GM23338 (cell line): ENCODE measurements around a stretch of chr18.

DNA sequence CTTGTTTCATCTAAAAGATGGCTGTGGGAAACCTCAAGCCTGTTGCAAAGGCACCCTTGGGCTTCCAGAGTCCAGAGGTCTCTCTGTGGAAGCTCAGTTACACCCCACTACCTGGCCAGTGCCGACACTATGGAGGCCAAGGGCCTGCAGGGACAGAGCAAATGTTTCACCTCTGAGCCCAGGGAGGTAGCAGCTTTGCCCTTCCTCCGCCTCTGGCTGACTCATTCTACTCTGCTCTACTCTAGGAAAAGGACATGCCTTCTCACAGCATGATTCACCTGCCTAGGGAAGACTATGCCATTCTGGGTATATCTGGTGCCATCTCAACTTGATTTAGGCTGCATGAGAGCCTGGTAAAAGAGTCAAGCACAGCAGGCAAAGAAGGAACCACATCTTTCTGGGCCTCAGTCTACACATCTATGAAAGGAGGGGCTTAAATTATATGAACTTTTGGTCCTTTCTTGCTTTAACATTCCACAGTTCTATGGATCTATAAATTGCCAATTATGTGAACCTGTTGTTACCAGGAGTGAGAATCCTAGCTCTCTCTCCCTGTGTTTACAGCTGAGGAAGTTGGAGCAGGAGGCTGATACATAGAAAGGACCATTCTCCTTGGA is 12.1 kb downstream of the MYOM1 start:
- PRO-cap, result no peak
- RAMPAGE, long total RNA, result no peak

GRCh38 chr18:3210196-3210827 is 9.5 kb downstream of the MYOM1 start:
- PRO-cap, result no peak
- RAMPAGE, long total RNA, result no peak

DNA sequence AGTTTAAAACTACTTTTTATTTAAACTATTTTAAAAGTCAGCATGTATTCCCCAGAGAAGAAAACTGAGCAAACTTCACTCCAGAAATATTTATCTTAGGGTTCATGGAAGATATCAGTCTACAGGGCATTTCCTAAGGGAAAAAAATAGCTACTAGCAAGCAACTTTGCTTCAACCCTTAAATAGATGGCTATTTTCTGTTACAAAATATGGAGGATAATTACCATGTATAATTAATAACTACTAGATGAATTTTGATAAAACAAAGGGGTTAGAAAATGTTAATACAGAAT is 1.5 kb downstream of the MYOM1 start:
- PRO-cap, result no peak
- RAMPAGE, long total RNA, result no peak

DNA sequence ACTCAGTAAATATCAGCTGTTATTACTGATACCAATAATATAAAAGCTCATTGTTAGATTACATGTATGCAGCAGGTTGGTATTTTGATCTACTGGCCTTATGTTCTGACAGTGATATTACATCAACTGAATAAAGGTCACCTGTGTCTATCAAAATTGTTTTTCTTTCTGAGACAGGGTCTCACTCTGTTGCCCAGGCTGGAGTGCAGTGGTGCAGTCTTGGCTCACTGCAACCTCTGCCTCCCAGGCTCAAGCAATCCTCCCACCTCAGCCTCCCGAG is 1.0 kb upstream of the MYOM1 start:
- PRO-cap, result no peak
- RAMPAGE, long total RNA, result no peak

DNA sequence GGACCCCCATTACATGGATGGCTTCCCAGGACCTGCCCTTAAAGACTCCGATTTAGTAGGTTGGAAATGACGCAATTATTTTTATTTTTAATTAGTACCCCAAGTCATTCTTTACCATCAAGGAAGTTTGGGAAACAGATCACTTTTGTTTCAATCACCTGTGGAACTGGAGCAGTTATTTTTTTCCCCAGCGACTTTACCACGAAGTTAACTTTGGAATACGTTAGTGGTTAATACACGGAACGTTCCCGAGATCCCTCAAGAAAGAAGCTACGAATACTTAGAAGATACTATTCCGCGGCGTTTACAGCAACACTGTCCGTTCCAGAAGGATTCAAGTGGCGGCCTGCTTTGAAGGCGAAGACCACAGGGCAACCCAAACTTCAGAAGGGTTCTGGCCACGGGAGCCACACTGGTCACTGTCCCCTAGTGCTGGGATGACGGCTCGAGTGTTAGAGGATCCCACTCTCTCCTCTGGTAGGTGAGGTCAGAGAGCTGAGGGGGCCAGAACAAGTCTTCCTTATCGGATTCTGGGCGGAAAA is 1.2 kb upstream of the MYL12A start:
- PRO-cap, result no peak
- RAMPAGE, long total RNA, result no peak

DNA sequence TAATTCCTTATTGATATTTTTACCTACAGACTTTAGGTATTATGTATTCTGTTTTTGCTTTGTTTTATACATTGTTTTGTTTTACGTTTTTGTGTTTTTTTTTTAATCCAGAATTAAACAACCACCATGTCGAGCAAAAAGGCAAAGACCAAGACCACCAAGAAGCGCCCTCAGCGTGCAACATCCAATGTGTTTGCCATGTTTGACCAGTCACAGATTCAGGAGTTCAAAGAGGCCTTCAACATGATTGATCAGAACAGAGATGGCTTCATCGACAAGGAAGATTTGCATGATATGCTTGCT is 10.8 kb downstream of the MYL12B start:
- PRO-cap, result no peak
- RAMPAGE, long total RNA, result no peak

DNA sequence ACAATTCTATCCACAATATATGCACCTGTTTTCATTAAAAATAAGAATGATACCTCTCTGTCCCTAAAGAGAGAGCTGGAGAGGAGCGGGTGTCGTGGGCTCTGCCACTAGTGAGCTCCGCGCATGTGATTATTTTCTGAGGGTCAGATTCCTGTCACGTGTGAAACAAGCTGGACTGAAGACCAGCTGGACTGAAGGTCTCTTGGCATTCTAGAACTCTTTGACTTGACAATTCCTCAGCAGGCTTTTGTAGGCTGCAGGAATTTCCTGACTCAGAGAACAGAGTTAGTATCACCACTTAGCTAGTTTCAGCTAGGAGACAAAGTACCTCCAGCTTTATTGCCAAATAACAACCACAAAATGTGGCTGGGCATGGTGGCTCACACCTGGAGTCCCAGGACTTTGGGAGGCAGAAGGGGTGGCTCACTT is 88.5 kb downstream of the MYL12B start:
- PRO-cap, result no peak
- RAMPAGE, long total RNA, result no peak

DNA sequence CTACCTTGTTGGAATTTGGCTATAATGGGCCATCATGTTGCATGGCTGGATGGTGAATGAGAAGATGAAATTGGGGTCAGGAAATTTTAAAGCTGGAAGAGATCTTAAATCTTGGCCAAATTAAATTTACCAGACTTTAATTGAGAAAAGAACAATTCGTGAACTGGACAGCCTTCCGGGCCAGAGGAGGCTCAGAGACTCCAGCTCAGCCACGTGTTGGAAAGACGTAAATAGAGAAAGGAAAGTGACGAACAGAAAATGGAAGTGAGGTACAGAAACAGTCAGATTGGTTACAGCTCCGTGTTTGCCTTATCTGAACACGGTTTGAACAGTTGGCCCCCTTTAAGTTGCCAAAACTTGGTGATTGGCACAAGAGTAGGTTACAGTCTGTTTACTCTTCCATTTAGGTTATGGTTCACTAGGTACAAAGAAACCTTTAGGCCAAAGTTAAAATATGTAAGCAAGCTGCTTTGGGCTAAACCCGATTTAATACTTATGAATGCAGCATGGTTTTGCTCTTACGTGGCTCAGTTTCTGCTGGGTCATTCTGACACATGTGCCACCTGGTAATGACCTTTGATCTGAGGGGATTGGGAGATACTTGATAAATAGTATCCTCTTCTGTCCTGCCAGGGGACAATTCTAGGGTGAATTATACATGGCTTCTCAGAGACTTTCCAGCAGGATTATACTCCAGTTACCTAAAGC is 65.3 kb upstream of the TGIF1 start:
- PRO-cap, result no peak
- RAMPAGE, long total RNA, result no peak

- PRO-cap, result no peak
- RAMPAGE, long total RNA, result no peak
Observed at GRCh38 chr18:3440432-3440633, 9.6 kb upstream of the TGIF1 start.

DNA sequence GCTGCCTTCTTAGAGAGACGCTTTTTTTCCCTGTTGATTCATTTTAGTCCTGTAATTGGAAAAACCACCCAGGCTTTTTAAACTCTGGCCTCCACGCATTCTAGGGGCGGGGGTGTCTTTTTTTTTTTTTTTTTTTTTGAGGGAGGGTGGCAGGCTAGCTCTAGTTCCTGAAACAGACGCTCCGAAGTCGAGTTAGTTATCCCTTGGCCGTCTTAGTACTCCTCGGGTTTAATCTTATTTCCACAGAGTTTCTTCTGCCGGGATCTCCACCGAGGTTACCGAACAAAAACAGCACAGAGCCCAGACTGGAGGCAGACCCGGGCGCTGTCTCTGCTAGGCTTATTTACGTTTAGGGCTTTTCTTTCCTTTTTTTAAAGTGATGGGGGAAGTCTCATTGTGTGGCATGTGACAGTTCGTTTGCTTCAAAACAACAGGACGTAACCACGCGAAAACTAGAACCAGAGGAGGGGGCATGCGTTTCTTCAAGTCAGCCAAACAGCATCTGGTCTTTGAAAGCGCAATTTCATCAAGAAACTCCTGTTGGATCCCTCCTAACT is 1.3 kb upstream of the TGIF1 start:
- PRO-cap, result bidirectional peak, plus-strand start outside the sequence, minus-strand start at position 307 of the sequence
- RAMPAGE, long total RNA, result no peak

- PRO-cap, result no peak
- RAMPAGE, long total RNA, result no peak
Observed at GRCh38 chr18:3456646-3457254, 6.8 kb downstream of the TGIF1 start.

GRCh38 chr18:3457255-3458254 is 7.6 kb downstream of the TGIF1 start:
- PRO-cap, result no peak
- RAMPAGE, long total RNA, result no peak

DNA sequence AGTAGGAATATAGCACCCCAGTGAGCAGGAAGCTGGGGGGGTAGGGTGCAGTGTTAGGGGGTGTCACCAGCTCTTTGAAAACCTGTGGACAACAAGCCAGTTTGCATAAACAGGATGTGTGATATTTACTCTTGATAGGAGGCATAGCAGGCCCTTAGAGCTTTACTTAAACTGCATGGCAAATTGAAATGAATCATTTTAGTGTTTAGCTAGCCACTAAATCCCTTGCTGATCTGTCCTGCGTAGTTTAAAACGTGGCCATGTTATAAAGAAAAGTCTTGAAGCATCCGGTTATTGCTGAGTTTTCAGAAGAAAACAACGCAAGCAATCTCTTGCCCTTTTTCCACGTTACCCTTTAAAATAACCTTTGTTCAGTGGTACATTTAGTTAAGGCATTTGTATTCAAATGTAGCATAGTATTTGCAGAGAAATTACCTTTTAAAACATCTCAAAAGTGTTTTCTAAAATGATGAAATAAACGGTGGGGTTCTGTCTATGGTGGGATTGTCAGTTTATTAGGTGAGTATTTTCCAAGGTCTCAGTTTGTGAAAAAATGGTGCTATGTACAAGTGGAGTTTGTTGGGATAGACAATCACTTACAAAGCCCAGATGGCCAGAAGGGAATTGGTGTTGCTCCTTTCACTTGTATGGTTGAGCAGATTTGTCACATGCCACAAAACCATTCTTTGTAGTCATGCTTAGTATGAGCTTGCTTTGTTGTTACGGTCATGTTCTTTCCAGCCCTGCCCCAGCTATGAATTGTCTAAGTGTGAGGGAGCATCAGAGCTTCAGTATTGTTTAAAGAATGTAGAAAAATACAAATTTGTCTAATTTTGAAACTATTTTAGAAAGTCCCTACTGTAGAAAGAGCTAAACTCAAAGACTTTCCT is 8.7 kb downstream of the TGIF1 start:
- PRO-cap, result unidirectional peak, plus-strand start at position 540 of the sequence
- RAMPAGE, long total RNA, result no peak

DNA sequence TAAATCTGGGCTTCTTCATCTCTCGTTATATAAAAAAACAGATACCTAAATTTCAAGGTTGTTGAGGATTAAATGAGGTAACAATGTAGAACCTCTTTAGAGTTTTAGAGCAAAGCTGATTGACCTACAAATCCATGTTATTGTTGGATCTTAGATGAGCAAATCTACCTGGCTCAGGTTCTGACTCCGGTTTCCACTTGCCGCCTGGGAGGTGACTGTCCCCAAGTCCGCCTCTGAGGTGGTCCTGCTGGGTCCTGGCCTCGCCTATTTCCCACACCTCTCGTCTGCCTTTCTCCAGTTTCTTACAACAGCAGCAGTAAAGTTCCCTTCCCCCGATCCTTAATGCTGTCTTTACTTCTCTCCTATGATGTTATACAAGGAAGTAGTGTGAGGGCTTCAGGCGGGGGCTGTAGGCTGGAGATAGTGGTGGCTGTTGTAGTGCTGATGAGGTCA is 18.7 kb downstream of the TGIF1 start:
- PRO-cap, result no peak
- RAMPAGE, long total RNA, result no peak

- PRO-cap, result unidirectional peak, plus-strand start at chr18:3520591
- RAMPAGE, long total RNA, result no peak
Observed at GRCh38 chr18:3520321-3520712, 70.3 kb downstream of the TGIF1 start.

GRCh38 chr18:3553932-3554746 is 104.2 kb downstream of the TGIF1 start:
- PRO-cap, result bidirectional peak, plus-strand start at chr18:3554192, minus-strand start at chr18:3554107; unidirectional peak, plus-strand start at chr18:3554494; unidirectional peak, plus-strand start at chr18:3554519
- RAMPAGE, long total RNA, result no peak

GRCh38 chr18:3594817-3595410 is 144.9 kb downstream of the TGIF1 start:
- PRO-cap, result bidirectional peak, plus-strand start at chr18:3595097, minus-strand start at chr18:3594991
- RAMPAGE, long total RNA, result no peak

GRCh38 chr18:3596197-3597263 is 146.6 kb downstream of the TGIF1 start:
- PRO-cap, result no peak
- RAMPAGE, long total RNA, result no peak

DNA sequence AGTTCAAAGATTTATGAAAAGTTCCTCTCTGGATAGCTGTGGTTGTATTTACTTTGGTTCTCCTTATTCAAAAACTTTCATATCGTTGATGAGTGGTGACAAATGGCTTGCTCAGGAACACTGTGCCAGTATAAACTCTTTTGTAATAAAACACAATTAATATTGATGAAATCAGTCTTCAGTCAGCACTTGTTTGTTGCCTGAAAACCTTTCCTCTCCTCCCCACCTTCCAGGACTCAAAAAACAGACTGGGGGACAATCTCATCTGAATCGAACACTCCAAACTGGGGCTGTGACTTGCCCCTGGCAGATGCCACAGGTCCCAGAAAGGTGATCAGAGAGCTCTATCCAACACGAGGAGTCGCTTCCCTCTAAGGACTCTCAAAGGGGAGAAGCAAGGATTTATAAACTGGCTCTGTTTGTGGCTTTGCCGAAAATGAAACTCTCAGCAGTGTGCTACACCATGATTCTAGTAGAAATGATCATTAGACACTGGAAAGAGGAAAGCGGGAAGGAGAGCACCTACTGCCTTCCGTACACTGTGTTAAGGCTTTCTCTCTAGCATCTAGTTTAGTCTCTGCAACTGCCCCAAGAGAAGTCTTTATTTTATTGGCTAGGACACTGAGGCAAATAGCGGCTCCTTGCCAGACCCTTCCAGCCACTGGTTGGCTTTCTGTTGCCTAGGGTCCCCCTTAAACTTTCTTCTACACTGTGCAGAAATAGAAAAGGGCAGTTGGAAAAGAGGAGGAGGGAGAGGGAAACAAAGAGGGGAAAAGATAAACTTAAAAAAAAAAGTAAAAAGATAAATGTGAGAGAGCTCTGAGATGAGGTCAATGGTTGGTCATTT is 199.3 kb downstream of the TGIF1 start:
- PRO-cap, result no peak
- RAMPAGE, long total RNA, result no peak

GRCh38 chr18:3665625-3666264 is 215.8 kb downstream of the TGIF1 start:
- PRO-cap, result bidirectional peak, plus-strand start at chr18:3666014, minus-strand start at chr18:3666150
- RAMPAGE, long total RNA, result no peak